Ovary (tissue), 7 donors: ENCODE data around the genes UBTFL1, VSTM5, HEPHL1 and ANKRD49.

DNA sequence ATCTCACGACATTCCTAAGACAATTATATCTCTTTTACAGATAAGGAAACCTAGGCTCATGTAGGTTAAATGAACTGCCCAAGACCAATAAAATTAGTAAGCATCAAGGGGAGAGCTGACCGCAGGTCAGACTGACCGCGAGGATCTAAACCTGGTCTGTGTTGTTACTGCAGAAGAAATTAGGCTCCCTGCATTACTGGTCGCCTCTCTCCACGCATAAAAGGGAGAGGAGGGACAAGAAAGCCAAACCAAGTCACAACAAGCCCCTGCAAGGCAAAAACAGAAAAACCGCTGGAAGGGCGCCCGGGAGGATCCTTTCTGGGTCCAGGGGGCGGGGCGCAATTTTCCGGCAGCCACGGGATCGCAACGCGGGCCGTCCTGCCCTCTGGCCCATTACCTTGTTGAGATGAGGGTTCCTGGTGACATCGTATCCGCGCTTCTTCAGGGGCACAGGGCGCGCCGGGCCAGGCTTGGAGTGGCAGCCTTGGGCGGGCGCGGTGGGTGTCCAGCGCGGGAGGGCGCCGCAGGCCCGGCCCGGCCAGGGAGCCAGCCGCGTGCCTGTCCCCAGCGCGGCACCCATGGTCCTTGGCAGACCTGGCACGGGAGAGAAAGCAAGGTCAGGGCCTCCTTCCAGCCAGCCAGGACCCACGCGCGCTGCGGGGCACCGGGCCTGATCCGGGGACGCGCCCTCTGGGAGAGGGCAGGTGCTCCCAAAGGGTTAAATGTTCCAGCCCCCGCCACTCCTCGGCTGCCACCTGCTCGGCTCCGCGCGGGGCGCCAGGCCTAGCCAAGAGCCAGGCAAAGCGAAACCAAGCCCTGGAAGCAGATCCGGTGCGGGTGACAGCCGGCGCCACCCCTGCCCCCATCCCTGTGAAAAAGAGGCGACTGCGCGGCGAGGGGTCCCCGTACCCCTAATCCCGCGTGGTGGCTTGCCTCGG, 128.7 kb upstream of the PRSS23 start:
- PRO-cap, 7 experiments, result peak in 7 of 7 experiments; most common plus-strand start position 825 of the sequence (in 7); most common minus-strand start position 785 of the sequence (in 6)
- RAMPAGE, long total RNA, 2 experiments, result no peak in any of the 2 experiments

DNA sequence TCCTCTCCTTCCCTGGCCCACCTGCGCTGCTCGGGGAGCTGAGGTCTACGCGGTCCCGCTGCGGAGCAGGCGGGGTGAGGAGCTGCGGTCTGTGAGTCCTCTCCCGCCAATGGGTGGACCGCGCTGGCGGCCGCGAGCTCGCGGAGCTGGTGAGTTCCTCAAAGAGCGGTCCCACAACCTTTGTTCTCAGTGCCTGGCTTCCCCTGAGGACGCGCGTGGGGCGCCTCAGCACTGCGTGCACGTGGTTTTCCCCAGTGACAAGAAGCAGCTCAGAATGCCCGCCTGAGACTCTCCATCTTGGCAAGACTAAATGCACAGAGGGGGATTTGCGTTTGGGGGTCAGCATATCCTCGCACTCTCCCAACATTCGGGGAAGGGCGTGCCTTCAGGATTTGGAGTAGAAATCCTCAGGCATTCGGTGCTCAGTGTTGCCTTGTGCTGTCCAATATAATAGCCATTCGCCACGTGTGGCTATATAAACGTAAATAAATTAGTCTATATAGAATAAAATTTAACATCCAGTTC, 128.0 kb upstream of the PRSS23 start:
- PRO-cap, 7 experiments, result peak in 7 of 7 experiments; most common plus-strand start position 189 of the sequence (in 7); most common minus-strand start position 76 of the sequence (in 5)
- RAMPAGE, long total RNA, 2 experiments, result no peak in any of the 2 experiments

DNA sequence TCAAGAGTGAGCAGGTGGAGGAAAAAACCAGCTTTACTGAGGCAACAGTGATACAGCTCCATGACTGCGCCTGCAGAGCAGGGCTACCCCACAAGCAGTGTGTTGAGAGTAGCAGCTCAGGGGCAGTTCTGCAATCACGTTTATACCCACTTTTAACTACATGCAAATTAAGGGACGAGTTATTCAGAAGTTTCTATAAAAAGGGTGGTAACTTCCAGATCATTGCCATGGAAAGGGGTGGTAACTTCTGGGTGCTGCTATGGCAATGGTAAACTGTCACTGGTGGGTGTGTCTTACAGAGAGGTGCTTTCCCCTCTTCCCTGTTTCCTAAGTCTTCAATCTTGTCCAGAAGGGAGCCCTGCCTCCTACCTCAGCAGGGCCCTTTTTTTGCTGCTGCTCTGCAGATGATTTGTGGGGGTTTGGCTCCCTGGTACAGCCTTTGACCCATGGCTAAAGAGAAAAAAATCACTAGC, 98.0 kb upstream of the PRSS23 start:
- PRO-cap, 7 experiments, result no peak in any of the 7 experiments
- RAMPAGE, long total RNA, 2 experiments, result no peak in any of the 2 experiments

- PRO-cap, 7 experiments, result peak in 2 of 7 experiments; most common plus-strand start chr11:86740940 (in 1); most common minus-strand start chr11:86740764 (in 1)
- RAMPAGE, long total RNA, 2 experiments, result no peak in any of the 2 experiments
Observed at GRCh38 chr11:86740614-86741042, 59.7 kb upstream of the PRSS23 start.

DNA sequence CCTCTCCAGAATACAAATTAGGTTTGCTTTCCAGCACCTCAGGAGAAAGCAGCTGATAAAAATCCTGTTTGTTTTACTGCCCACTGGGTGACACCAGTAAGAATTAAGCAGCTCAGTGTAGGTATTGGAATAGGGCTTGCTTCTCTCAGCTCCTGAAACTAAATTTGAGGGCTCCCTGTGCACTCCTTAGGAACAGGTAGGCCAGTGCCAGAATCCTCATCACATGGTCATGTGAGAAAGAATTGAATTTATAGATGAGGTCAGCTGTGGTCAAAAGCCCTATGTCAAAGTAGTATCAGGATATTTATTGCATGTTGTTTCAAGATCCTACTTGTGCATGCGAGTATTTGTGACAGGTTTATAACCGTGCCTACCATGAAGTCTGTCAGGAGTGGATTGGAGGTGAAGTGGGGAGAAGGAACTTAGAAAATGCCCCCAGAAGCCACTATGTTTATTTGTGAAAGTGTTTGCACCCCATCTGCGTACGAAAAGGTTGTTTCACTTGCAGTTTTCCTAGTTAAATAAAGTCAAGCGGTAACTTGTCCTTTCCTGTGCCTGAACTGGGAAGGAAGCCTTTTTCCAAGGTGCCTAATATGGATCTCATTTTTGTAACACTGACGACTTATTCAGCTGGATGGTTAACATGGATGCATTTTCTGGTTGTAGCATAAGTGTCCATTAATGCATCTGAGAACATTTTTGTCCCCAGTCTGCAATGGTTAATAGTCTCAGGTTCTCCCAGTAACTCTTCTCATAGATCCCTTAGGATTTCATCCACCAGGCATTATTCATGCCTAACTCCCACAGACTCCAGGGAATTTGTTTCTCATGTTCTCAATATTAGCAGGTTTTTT, 1.3 kb downstream of the PRSS23 start:
- PRO-cap, 7 experiments, result no peak in any of the 7 experiments
- RAMPAGE, long total RNA, 2 experiments, result no peak in any of the 2 experiments

DNA sequence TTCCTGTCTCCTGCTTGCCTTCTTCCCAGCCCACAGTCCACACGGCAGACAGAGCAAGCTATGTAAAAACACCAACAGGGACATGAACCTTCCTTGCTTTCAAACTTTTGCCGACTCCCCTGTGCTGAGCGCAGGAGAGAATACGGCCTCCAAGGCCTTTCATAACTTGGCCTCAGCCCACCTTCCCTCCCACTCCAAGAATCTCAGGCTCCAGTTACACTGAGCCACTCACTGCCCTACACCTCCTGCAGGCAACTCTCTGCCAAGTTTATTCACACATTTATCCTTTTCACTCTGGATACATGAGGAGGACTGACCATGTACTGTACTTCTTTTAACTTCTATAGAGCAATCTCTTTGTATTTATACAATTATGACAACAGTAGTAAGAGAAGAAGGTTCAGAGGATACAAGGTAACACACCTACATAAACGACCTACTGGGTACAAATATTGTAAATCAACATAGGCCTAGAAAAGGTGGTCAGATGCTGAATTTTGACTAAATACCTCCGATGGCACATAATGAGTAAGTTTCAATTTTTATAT, 14.6 kb downstream of the FZD4 start:
- PRO-cap, 7 experiments, result peak in 6 of 7 experiments; most common plus-strand start position 213 of the sequence (in 5); most common minus-strand start position 142 of the sequence (in 3)
- RAMPAGE, long total RNA, 2 experiments, result start-site peak on the plus strand in 1 of 2 experiments, centred at position 295 of the sequence, 9 reads per replicate

DNA sequence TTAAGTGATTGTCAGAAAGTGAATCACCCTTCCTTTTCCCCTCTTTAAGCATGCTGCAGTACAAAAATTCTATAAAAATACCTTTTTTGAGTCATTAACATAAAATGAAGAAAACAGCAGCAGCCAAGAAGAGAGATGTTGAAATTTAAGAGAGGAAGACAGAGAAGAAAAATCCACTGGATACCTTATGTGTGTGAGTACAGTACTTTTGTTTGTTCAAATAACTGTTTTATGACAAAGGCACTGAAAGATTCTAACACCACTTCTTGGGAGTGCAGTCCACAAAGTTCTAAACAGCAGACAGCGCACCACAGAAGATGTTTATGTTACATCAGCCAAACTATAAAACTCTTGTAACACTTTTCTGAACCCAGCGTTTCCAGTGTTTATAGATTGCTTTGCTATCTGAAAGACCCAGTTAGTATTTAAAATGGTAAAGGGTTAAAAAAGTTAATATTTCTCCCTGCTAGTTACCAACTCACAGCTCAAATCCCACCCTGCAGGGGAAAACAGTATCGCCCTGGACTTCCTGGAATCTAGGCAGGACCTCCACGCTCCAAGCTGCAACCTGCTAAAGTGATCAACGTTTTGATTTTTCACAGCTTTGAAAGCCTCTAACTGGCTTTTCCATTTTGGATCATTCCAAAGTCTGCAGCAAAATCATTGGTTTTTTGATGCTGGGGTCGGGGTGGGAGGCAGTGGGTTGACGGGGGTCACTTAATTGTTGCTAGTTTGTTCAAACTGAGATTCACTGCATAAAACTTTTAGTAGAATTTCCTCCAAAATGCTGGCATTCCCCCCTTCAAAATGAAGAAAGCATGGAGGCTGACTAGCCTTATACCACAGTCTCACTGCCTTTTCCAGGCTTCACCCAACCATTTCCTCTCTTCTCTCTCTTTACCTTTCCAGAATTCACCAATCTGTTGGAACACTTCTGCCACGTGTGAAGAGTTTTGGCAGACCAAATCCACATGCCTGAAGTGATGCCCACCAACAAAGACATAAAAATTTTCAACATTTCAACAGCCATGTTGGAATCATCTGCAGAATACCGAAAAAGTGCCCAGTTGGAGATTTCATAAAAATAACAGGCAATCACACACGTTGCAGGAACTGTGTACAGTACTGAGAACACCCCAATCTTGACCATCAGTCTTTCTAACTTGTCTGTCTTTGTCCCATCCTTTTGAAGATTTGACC, 4.5 kb downstream of the FZD4 start:
- PRO-cap, 7 experiments, result no peak in any of the 7 experiments
- RAMPAGE, long total RNA, 2 experiments, result no peak in any of the 2 experiments

DNA sequence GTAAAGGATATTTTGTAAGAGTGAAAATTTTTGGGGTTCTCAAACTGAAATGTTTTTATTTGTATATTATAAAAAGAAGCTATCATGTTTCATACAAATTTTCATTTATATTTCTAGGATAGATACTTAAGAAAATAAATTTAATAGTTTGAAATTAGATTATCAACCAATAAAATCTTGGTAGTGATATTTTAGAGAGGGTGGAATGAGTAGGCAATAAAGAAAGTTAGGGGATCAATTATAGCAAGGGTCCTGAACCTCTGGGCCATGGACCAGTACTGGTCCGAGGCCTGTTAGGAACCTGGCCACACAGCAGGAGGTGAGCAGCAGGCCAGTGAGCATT, 265.1 kb downstream of the TMEM135 start:
- PRO-cap, 7 experiments, result no peak in any of the 7 experiments
- RAMPAGE, long total RNA, 2 experiments, result no peak in any of the 2 experiments

GRCh38 chr11:89495709-89496555, 4.8 kb upstream of the NOX4 start:
- PRO-cap, 7 experiments, result no peak in any of the 7 experiments
- RAMPAGE, long total RNA, 2 experiments, result no peak in any of the 2 experiments

GRCh38 chr11:90085774-90086151, at the start of gene UBTFL1:
TSS of gene UBTFL1 (plus strand) at chr11:90085950.
- PRO-cap, 7 experiments, result no peak in any of the 7 experiments
- RAMPAGE, long total RNA, 2 experiments, result no peak in any of the 2 experiments

DNA sequence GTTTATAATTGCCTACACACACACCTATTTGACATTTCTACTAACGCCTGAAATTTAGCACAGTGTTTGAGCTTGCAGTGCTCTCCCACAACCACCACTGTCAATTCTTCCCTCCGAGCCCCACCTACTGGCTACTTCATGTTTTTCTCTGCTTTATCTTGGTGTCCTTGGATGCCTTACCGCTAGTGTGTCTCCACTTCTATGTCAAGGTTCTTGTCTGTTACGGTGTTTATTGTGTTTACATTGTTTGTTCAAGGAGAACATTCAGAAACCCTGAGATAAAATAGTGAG, 39.0 kb upstream of the SLC36A4 start:
- PRO-cap, 7 experiments, result peak in 2 of 7 experiments; most common minus-strand start position 109 of the sequence (in 2)
- RAMPAGE, long total RNA, 2 experiments, result no peak in any of the 2 experiments

DNA sequence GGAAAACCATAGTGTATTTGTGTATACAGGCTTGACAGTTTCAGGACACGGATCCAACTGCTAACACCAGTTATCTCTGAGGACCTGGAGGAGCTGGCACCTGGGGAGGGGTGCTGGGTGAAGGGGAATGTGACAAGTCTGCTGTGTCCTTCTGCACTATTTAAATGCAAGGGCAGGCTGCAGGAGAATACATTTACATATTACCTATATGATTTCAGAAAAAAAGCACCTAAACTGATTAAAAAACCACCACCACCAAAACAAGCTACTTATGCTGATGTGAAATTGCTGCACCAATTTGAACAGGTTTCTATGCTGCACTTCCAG, 6.7 kb downstream of the SMCO4 start:
- PRO-cap, 7 experiments, result no peak in any of the 7 experiments
- RAMPAGE, long total RNA, 2 experiments, result no peak in any of the 2 experiments

- PRO-cap, 7 experiments, result peak in 7 of 7 experiments; most common plus-strand start chr11:93542637 (in 4); most common minus-strand start chr11:93542525 (in 2)
- RAMPAGE, long total RNA, 2 experiments, result no peak in any of the 2 experiments
Observed at GRCh38 chr11:93541953-93542724, 1.1 kb downstream of the SMCO4 start.

GRCh38 chr11:93654983-93655380, 6.5 kb upstream of the CEP295 start:
- PRO-cap, 7 experiments, result no peak in any of the 7 experiments
- RAMPAGE, long total RNA, 2 experiments, result no peak in any of the 2 experiments

GRCh38 chr11:93734702-93735525, 6.4 kb downstream of the TAF1D start:
- PRO-cap, 7 experiments, result no peak in any of the 7 experiments
- RAMPAGE, long total RNA, 2 experiments, result no peak in any of the 2 experiments

- PRO-cap, 7 experiments, result no peak in any of the 7 experiments
- RAMPAGE, long total RNA, 2 experiments, result no peak in any of the 2 experiments
Observed at GRCh38 chr11:93797834-93798794, 14.0 kb downstream of the MED17 start.

DNA sequence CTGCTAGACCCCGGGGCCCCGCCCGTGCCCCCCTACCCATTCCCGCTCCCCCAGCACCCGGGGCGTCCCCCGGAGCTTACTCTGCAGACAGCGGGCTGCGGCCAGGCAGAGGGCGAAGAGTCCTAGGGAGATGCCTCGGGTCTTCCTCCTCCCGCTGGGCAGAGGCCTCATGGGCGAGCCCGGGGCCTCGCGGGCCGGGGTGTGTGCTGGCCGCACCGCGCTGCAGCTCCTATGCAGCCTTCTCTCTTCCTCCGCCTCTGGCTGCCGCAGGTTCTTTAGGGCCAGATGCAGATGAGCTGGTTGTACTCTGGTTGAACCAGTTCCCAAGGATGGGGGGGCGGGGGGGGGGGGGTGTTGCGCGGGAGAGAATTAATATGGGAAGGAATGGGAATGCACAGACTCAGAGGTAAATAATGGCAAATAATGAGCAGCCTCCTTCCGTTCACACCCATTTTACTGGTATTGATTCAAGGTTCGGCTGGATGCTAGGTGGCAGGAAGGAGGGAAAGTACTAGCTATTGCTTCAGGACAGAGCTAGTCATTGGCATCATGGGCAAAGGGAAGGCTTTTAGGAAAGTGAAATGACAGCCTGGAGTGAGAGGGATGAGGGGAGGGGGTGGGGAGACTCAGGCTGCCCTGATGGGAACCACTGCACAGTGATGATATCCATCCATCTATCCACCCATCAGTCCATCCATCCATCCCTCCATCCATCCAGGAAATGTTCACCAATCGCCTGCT, at the start of gene VSTM5:
Gene VSTM5, minus strand, starts transcription at position 287 of the 741 bp plus-strand sequence.
- PRO-cap, 7 experiments, result no peak in any of the 7 experiments
- RAMPAGE, long total RNA, 2 experiments, result no peak in any of the 2 experiments

GRCh38 chr11:94021223-94021666, at the start of gene HEPHL1:
TSS of gene HEPHL1 (plus strand) at chr11:94021354.
- PRO-cap, 7 experiments, result no peak in any of the 7 experiments
- RAMPAGE, long total RNA, 2 experiments, result no peak in any of the 2 experiments

- PRO-cap, 7 experiments, result peak in 2 of 7 experiments; most common plus-strand start chr11:94129868 (in 2)
- RAMPAGE, long total RNA, 2 experiments, result no peak in any of the 2 experiments
Observed at GRCh38 chr11:94129804-94130022, 1.1 kb downstream of the PANX1 start.

DNA sequence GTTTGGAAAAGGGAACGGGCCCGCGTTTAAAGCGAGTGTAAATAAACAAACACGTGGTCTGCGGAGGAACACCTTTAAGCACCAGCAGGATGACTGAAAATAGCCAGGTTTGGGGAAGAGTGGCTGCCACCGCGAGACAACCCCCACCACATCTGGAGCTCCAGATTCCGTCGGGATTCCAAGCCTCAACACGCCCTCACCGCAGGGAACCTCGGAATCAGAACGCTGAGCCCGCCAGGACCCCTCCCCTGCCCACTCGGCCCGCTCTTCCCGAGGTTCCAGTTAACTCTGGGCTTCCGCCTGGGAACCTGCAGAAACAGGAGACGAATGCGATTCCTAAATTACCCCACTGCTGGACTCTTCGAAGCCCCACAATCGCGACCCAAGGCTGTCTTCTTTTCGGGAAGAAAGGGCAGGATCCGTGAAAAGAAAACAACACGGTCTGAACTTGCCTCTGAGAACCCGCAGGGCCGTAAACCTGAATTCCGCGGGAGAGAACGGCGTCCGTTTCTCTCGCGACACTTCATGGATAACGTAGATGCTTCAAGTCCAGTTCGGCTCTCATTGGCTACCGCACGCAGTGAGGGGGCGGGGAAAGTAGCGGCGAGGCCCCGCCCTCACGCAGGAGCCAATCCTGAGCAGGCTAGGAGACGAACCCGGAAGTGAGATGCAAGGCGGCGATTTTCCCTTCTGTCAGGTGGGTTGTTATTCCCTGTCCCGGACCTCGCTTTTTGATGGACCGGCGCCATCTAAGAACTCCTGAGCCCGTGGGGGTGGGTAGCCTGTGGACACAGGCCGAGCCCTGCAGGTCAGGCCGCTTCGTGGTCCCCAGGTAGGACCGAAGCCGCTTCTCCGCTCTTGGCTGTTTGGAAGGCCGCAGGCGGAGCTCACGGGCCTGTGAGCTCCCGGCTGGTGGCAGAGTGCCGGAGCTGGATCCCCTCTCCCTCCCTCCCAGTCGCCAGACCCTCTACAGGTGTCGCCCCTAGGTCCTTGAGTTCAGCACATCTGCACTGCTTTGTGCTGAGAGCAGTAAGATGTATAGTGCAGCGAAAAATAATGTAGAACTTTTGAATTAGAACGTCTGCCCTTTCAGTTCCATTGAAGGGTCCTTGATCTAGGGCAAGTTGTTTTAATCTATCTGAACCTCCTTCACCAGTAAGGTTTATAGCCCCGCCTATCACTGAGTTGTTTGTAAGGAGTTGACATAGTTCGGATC, at the start of gene ANKRD49:
Gene ANKRD49, plus strand, starts transcription at position 646 of the 1,216 bp plus-strand sequence.
- PRO-cap, 7 experiments, result peak in 7 of 7 experiments; most common plus-strand start position 665 of the sequence (in 4); most common minus-strand start position 506 of the sequence (in 4)
- RAMPAGE, long total RNA, 2 experiments, result start-site peak on the plus strand in 2 of 2 experiments, centred at positions 667 to 686 of the sequence, 610 to 619 reads per replicate; start-site peak on the minus strand in 2 of 2 experiments, centred at positions 492 to 496 of the sequence, 732 to 946 reads per replicate